Measurements from ENCODE around the genes PKM and TBC1D21.

DNA sequence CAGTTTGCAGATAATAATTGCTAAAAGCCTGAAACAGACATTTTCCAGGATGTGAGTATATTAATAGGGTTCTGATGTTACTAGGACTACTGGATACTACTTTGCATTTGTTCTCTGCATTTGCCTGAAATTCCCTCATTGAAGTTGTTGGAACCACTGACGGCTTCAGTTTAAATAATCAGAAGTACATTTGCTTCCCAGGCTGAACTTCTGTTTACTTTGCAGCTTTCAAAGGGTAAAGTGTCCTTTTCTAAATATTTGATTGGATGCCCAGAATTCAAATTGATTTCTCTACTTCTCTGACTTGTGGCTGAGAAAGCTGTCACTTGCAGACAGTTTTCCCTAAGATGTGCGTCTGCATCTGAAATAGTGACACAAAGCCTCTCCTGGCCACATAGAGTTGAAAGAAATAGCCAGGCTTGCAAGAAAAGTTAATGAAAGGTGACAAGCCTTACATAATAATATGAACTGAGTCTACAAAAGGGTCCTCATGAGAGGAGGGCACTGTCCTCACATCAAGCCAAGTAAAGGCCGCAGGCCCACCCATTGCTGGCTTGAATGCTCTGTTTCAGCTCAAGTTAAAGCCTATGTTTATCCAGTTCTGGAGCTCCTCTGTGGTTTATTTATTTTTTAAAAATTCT, 299.6 kb downstream of the THSD4 start:
- PRO-cap: no peak
- RAMPAGE, long total RNA: no peak

- PRO-cap: no peak
- RAMPAGE, long total RNA: no peak
Measured at GRCh38 chr15:71547741-71549066, 262.1 kb upstream of the NR2E3 start.

GRCh38 chr15:71677087-71677506, 133.3 kb upstream of the NR2E3 start:
- PRO-cap: no peak
- RAMPAGE, long total RNA: no peak

DNA sequence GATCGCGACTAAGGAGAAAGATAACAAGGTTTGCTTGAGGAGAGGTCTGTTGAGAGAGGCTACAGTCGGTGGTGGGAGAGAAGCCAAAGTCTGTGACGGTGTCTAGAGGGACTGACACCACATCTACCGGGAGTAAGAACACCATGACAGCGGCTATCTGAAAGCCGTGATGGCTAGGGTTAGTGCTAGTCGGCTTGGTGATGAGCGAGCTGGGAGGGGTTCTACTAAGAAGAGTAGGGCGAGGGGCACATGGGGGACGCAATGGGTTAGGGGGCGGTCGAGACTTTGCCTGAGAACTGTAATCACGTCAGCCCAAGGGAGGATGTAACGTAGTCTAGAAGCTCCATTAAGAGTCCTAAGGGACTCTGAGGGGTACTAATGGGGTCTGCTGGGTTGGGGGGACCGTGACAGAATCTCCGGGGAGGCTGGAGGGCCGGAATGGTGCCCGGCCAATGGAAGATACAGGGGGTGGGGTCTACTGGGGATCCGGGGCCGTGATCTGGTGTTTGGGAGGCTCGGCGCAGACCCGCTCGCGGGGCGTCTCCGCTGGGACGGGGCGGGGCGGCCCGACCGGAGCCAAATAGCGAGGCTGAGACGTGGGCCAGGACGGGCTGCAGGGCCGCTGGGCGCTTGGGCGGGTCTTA, 793 bp downstream of the MYO9A start:
- PRO-cap: bidirectional peak, plus-strand start at position 579 of the sequence, minus-strand start at position 454 of the sequence
- RAMPAGE, long total RNA: no peak

DNA sequence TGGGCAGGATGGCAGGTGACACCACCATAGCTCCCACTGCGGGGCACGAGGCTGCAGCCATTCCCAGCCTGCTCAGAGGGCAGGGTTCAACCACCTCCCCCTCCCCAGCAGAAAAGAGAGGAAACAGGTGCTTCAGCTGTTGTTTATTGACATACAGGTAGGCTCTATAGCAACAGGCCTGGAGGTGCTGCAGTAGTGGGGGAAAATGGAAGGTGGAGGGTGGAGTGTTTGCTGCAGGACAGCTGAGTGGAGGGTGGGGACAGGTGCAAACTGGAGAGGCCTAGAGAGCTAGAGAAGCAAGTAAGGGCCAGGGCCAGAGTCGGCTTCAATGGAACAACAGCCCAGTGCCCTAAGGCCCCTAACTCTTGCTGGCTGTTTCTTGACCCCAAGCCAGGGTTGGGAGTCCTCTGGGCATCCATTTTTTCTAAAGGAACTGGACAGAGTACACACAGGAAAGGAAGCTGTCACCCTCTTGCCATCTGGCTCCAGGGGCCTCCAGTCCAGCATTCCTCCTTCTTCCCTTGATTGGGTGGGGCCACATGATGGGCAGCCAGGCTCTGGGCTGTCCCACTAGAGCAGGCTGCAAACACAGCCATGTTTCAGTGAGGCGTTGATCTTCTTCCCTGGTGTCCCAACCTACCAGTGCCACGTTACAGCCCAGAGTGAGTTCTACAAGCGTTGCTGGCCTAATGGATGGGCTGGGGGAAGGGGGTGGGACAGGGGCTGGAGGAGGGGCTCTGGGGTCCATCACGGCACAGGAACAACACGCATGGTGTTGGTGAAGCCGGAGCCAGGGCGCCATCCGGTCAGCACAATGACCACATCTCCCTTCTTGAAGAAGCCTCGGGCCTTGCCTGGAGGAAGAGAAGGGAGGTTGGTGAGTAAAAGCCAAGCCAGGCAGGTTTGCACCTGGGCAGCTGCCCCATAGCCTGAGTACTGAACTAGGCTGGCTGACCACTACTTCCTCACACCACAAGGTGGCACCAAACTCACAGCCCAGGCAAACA, 1.6 kb upstream of the GRAMD2A start:
- PRO-cap: no peak
- RAMPAGE, long total RNA: no peak

- PRO-cap: bidirectional peak, plus-strand start at chr15:72231552, minus-strand start at chr15:72231190; bidirectional peak, plus-strand start at chr15:72231954, minus-strand start at chr15:72231867
- RAMPAGE, long total RNA: start-site peak on the minus strand at chr15:72231162-72231244, 31,247 and 4,145 reads in 2 replicates
Measured at GRCh38 chr15:72231031-72232172, at the start of gene PKM. PKM (minus strand) TSS chr15:72231190.

DNA sequence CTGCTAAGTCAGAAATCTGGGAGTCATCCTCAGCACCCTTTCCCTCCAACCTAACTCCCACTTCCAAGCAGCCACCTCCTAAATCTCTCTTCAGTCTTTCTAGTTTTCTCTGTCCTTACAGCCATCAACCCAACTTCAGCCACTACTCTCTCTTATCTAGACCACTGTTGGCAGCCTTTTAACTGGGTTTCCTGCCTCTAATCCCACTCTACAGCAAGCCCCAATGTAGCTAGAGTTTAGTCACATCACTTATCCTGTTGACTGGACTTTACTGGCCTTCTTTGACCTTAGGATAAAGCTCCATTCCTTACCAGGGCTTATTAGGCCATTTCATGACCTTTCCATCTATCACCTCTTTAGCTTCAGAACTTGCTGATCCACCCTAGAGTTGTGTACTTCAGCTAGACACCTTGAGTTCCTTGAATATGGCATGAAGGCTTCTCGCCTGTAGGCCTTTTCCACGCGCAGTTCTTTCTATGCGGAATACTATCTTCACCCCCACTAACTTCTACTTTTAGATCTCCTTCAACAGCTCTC, 8.4 kb downstream of the HEXA start:
- PRO-cap: no peak
- RAMPAGE, long total RNA: no peak

DNA sequence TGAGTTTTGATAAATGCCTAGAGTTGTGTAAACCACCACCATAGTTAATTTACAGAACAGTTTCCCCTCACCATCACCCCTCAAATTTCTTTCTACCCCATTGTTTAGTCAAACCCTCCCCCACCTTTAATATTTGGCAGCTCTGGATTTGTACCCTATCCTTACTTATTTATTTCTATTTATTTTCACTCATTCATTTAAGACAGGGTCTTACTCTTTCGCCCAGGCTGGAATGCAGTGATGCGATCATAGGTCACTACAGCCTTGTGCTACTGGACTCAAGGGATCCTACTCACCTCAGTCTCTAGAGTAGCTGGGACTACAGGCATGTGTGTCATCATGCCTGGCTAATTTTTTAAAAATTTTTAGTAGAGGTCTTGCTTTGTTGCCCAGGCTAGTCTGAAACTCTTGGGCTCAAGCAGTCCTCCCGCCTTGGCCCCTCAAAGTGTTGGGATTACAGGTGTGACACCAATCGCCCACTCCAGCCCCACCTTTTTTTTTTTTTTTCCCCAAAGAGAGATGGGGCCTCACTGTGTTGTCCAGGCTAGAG, 35.4 kb downstream of the ARIH1 start:
- PRO-cap: no peak
- RAMPAGE, long total RNA: no peak

- PRO-cap: no peak
- RAMPAGE, long total RNA: no peak
Measured at GRCh38 chr15:72540558-72541307, 66.6 kb downstream of the ARIH1 start.

DNA sequence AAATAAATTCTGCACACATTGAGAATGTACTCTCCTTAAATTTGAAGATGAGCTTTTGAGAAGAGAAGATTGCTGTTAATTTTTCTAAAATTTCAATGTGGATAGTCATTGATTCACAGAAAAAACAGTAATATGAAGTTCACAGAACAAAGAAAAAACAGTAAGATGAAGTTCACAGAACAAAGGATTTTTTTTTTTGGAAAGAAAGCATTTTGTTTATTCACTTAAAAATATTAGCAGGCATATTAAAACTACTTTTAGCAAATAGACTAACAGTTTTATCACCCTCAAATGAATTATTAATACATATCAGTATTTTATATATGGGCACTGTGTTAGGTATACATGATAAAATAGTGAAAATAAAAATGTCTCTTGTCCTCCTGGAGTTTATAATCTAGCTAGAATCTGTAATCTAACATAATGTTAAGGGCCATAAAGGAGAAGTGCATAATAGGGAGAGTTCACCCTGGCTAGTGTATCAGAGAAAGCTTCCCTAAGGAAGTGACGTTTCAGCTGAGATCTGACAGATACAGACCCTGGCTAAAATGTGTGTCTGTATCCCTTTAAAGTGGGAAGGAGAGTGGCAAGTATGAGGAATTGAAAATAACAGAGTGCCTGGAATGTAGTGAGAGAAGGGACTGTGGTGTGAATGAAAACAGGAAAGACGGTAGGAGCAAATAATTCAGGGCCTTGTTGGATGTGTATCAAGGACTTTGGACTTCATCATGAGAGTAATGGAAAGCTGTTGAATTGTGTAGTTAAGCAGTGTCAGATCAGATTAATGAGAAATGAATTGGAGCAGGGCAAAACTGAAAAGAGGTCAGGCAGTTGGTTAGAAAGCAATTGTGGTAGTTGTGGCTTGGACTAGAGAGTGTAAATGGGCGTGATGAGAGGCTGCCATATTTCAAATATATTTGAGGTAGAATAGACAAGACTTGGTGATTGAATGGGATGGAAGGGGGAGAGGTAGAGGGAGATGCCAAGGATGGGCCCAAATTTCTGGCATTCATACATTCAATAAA, 30.4 kb downstream of the NEO1 start:
- PRO-cap: no peak
- RAMPAGE, long total RNA: no peak

- PRO-cap: no peak
- RAMPAGE, long total RNA: no peak
Measured at GRCh38 chr15:73185532-73186167, 133.4 kb downstream of the NEO1 start.

GRCh38 chr15:73225363-73225823, 143.4 kb downstream of the HCN4 start:
- PRO-cap: no peak
- RAMPAGE, long total RNA: no peak

DNA sequence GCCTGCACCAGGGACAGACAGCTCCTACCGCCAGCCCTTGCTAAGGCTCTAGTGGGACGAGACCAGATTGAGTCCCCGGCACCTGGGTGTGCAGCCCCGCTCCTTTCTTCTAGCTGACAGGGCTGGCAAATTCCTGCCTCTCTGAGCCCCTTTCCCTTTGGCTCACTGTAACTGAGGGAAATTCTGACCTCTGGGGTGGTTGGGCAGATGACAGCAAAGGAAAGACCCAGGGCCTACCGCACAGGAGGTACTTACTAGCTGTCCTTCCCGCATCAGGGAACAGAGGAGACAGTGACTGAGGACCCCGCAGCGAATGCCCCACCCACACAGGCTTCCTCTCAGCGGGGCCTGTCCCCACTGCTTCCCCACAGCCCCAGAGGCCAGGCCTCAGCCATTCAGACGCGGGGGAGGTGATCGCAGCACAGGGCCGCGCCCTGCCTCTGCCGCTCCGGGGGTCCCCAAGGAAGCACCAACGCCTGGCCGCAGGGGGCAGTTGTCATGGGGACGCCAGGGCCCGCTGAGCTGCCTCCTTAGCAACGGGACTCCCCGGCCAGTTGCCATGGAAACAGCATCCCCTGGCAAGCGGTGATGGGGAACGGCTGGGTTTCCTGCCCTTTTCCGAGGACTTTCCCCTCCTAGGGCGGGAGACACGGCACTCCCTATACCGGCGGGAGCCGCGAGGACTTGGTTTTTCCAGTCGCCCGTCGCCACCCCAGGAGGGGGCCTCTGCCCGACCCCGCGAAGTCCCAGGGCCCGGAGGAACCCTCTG, 50.1 kb downstream of the HCN4 start:
- PRO-cap: no peak
- RAMPAGE, long total RNA: no peak

DNA sequence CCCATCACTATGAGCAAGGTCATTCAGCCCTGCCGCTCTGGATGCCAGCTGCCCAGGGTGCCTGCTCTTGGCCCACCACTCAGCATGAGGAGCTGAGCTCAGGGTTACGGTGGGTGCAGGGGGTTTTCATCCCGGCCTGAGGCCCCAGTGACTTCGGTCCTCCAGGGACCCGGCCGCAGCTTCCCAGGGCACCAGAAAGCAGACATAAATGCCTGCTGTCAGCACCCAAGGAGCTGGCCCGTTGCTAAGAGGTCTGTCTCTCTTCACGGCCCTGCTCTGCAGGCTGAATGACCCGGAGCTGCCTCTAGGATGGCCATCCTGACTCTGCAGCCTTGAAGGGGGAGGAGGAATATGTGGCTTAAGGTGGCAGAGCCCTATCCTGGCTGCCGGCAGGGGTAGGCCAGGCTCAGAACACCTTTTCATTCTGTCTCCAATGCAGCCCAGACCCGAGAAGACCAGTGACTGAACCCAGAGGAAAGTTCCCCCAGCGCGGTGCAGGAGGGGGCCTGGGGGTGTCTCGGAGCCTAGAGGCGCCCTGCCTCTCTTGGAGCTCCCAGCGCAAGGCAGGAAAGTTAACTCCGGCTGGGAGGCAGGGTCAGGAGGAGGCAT, 1.8 kb downstream of the HCN4 start:
- PRO-cap: bidirectional peak, plus-strand start at position 425 of the sequence, minus-strand start at position 289 of the sequence
- RAMPAGE, long total RNA: no peak

DNA sequence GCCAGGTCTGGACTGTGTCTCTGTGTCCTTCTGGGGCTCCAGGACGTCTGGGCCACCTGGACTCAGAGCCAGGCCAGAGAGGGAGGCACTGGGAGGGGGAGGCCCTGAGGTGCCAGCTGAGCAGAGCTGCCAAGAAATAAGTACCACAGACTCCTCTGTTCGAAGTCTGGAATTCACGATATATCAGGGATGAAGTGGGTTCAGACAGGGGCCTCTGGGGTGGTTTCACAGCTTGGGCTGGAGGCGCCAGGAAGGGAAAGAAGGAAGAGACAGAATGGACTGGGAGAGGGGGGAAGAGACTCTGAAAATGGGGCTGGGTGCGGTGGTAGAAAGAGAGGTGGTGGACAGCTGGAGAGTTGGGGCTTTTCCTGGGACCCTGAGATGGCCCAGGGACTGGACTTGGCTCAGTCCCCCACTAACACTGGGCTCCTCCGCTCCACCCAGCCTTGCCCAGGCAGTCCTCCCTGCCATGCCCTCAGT, 6.1 kb upstream of the HCN4 start:
- PRO-cap: no peak
- RAMPAGE, long total RNA: no peak

- PRO-cap: no peak
- RAMPAGE, long total RNA: no peak
Measured at GRCh38 chr15:73555128-73555599, 78.0 kb downstream of the NPTN start.

GRCh38 chr15:73685569-73686254, 1.5 kb downstream of the CD276 start:
- PRO-cap: no peak
- RAMPAGE, long total RNA: no peak

DNA sequence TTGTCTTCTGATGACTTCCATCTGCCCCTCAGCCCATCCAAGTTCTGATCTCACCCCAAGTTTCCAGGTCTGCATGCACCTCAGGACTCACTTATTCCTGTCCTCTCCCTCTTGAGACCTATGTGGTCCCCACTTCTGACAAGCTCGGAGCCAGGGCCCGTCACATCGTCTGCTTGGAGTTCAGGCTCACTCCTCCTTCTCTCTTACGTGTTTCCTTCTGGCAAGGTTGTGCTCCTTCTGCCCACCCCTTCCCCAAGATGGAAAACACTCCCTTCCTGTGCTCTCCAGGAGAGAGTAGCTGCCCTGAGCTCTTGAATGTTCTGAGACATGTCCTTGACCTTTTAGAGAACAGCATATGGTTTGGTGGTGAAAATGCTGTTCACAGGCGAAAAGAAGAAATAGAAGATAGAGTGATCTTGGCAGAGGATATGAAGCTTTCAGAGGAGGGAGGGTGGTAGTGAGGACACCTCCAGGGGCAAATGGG, 21.1 kb downstream of the CD276 start:
- PRO-cap: no peak
- RAMPAGE, long total RNA: no peak

DNA sequence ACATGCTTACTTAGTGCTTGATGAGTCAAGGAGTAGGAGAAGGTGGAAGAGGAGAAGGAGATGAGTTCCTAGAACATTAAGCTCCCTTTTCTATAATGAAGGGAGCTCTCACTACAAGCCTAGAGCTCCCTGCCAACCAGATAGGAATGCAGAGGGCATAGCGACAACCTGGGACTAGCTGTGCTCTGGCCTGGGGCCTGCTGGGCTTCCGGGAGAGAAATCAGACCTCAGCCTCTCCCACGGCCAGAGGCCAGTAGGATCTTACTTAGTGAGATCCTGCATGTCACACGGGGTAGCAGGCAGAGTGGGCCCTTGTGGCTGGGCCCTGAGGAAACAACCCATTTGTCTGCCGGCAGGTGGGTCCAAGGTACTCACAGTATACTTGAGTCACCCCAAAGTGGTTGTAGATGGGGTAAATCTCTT, 25.5 kb downstream of the INSYN1 start:
- PRO-cap: no peak
- RAMPAGE, long total RNA: no peak

- PRO-cap: no peak
- RAMPAGE, long total RNA: no peak
Measured at GRCh38 chr15:73873376-73873793, at the start of gene TBC1D21. TBC1D21 (plus strand) TSS chr15:73873564.

Data from GM23338 (cell line).